ENCODE data around the gene BLVRA.

GRCh38 chr7:39732617-39733828, 109.7 kb downstream of the RALA start:
- PRO-cap, result bidirectional peak, plus-strand start at chr7:39733573, minus-strand start at chr7:39733310
- RAMPAGE, long total RNA, result start-site peak on the plus strand at chr7:39733421-39733457, 20 reads; start-site peak on the plus strand at chr7:39733565-39733624, 48 reads

- PRO-cap, result no peak
- RAMPAGE, long total RNA, result start-site peak on the plus strand at chr7:39977656-39977799, 9 reads
These were observed 27.6 kb downstream of the CDK13 start for GRCh38 chr7:39977313-39978347.

GRCh38 chr7:40815423-40815935, 680.7 kb downstream of the SUGCT start:
- PRO-cap, result no peak
- RAMPAGE, long total RNA, result no peak

DNA sequence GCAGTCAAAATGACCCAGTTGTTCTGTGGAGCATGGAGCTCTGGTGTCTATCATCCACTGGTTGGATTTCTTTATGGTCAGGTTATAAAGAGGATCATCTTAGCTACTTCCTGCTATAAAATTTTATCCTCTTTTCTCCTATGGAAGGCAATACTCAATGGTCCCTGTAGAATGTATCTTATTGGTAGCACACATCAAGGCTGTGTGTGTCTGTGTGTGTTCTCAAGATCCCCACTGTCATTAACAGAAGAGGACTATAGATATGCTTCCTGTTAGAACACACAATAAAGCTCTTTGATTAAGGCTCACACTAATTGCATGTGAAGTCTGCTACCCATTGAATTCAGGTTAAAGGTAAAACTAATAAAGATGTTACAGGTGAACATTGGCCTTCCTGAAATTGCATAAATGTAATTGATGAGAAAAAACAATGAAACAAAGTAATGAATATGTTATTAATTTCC, 747.5 kb downstream of the SUGCT start:
- PRO-cap, result no peak
- RAMPAGE, long total RNA, result no peak

- PRO-cap, result no peak
- RAMPAGE, long total RNA, result no peak
These were observed 763.0 kb downstream of the SUGCT start for GRCh38 chr7:40897781-40898235.

DNA sequence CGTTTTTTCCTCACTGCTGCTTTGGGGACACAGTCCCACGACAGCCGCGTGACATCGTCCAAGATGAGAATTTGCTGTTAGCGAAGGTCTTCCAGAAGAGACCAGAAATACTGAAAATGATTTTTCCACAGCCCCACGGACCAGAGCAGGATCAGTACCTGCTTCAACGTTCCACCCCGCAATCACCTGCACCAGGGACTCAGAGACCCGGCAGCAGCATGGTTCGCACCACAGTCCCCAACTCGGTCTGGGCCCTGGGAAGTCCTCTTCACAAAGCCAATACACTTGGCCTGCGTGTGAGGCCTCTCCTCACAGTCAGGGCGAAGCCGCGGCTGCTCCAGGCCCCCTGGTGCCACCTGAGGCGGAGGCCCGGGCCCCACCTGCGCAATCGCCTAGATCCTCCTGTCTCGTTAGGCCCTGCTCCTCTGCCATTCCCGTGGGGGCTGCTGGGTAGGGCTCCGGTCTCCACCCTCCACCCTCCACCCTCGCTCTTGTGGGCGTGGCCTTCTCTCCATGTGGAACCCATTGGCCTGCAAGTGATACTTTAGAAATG, 553.4 kb downstream of the INHBA start:
- PRO-cap, result no peak
- RAMPAGE, long total RNA, result no peak

GRCh38 chr7:41699239-41700072, 3.4 kb downstream of the INHBA start:
- PRO-cap, result bidirectional peak, plus-strand start at chr7:41699747, minus-strand start at chr7:41699743
- RAMPAGE, long total RNA, result no peak

DNA sequence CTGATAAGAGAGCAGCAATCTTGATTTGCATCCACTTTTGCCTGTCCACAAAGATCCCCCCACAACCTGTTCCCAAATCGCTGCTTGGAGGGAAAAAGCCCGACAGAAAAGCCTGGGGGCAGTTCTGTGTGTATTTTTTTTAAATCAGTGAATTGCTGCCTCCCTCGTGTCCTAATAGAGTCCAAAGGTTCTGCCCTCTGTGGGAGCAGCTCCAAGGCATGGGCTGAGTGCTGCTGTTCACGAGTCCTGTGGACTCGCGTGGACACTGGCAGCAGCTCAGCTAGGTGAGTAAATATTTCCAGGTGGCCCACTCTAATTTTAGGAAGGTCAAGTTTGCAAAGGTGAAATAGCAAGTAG, 6.0 kb upstream of the INHBA start:
- PRO-cap, result no peak
- RAMPAGE, long total RNA, result no peak

- PRO-cap, result no peak
- RAMPAGE, long total RNA, result no peak
These were observed 29.9 kb upstream of the INHBA start for GRCh38 chr7:41732763-41733195.

DNA sequence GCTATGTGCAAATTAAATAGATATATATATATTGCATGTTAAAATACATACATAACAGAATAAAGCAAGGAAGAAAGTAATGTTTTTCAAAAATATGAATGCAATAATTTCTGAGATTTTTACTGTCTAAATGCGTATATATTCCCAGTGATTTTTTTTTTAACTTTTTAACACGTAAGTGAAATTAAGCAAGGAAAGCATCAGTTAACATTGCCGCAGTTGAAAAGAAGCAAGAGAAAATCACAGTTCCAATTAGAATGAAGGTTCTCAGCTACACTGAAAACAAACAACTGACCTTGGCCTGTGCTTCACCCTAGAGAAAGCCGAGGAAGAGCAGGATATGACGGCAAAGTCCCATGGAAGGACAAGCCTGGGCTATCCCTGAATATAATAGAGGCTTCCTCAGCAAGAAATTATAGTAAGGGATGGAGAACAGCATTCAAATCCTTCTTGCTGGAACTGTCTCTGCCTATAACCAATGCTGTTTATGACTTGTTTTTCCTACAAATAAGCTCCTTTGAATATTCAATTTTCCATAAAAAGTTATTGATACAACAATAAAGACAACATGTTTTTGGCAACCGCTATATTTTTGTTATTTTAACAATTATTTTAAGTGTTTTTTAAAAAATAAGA, 82.9 kb upstream of the INHBA start:
- PRO-cap, result no peak
- RAMPAGE, long total RNA, result no peak

DNA sequence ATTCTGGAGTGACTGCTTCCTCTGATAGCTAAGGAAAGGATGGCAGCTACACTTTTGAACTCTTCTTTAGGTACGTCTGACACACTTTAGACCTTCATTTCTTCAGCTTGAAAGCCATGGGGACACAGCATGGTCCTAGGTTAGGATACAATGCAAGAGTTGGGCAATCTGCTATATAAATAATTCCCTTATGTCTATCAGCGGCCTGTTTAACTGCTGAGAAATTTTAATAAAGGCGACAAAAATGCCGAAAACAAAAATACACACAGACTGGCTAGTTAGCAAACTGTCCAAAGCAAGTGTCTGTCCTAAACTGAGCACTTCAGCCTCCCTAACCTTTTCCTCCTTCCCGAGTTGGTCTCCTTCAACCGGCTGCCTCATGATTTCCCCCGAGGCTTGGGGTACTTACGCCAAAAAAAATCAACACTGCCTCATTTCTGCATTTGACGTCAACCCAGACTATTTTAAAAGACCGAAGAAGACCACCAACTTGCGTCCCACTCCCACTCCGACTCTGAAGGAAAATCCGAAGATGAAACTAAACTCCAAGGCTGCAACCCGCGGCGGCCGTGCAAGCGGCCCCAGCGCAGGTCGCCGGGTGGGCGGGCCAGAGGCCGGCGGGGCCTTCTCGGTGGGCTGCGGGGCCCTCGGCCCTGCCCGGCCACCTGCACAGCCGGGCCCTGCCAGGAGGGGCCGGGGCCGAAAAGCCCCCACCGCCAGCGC, 650 bp downstream of the C7orf25 start:
- PRO-cap, result no peak
- RAMPAGE, long total RNA, result no peak

GRCh38 chr7:43588521-43588848, 5.6 kb downstream of the STK17A start:
- PRO-cap, result no peak
- RAMPAGE, long total RNA, result no peak

- PRO-cap, result no peak
- RAMPAGE, long total RNA, result start-site peak on the minus strand at chr7:43626225-43626353, 13 reads
These were observed 43.1 kb downstream of the STK17A start for GRCh38 chr7:43625867-43626629.

DNA sequence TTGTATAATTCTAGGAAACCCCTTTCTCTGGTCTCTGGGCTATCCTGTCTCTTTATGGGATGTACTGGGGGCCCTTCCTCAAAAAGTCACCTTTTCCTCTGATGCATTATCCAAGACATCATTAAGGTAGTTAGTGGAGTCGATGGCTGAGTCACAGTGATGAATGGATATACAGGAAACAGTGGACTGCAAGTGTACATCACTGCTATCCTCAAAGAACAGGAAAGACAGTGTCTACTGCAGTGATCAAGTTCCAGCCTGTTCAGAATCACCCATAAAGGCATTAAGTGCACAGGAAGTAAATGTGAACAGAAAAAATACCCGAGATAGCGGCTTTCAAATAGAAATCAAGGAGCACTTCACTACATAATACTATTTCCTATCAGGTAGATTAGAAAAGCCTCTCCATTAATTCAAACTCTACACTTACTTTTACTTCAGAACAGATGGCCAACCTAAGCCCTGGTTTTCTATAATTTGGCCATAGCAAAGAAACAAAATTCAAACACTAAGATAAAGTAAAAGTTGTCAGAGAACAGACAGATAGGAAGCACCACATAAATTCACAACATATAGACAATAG, 54.6 kb downstream of the STK17A start:
- PRO-cap, result no peak
- RAMPAGE, long total RNA, result no peak

DNA sequence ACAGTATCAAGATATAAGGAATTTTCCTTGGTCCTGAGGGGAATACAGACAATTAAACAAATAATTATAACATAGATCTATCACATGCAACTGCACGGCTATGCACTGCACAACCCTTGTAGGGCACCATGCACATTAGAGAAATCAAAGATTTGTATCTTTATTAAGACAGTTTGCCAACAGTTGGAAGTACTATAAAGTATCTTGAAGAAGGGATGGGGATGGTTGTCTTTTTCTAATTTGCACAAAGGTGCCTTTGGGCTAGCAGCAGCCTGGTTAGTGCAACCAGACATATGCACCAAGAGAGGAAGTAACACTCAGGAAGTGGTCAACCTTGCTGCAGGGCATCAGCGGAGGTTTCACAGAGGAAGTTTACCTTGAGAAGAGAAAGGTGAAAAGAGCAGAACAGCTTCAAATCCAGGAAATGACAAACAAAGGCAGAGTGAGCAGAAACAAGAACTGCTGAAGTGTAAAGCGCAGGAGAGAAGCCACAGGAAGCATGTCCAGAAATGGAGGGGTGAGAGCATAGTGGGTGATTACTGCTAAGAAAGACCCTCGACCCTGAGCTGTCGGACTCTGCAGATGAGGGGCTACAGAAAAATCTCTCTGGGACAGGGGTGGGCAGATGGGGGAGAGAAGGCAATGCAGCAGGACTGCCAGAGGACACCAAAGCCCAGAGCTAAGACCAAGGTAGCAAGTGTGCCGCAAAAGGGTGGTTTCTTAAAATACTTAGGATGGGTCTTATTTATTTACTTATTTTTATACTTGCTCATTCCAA, 66.9 kb downstream of the STK17A start:
- PRO-cap, result no peak
- RAMPAGE, long total RNA, result no peak

DNA sequence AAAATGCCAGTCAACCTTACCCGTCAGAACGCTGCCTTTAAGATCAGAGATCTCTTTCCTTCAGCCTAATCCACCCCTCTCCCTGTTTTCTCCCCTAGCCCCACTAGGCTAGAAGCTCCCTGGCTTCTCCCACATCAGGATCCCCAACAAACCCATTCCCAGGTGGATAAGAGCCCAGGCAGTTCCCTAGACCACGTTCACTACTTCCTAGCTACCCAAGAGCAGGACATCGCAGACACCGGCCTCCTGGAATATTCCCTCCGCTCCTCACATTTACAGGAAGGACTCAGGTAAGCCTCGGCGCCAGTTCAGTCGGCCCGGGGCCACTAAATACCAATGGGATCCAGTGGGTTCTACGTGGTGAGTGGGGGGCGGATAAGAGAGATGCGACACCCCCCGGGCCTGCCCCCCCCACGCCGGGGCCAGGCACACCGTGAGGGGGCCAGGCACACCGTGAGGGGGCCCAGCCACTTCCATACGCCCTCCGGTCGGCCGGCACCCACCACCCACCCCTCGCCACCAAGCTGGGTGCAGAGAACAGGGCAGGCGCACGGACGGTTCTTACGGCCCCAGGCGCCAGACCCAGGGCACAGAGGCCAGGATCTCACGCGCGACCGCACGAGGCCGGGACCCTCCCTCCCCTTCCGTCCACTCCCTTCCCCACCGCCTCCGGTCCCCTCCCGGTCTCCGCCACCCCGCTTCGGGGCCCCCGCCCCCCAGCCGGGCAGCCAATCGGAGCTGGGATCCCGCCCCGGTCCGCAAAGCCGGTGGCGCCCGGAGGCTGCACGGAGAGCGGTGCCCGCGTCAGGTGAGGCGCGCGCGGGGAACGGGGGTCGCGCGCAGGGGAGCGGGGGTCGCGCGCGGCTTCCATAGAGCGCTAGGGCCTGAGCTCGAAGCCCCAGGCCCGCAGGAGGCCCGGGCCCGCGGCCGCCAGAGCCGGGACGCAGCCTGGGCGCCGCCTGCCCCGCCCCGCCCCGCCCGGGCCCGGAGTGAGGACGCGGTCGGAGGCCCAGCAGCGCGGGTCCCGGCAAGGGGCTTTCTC, at the start of gene BLVRA:
Gene BLVRA, plus strand, starts transcription at position 754 of the 1,042 bp plus-strand sequence.
- PRO-cap, result bidirectional peak, plus-strand start at position 761 of the sequence, minus-strand start at position 643 of the sequence
- RAMPAGE, long total RNA, result start-site peak on the plus strand centred at position 781 of the sequence, 16 bp wide, 254 reads

DNA sequence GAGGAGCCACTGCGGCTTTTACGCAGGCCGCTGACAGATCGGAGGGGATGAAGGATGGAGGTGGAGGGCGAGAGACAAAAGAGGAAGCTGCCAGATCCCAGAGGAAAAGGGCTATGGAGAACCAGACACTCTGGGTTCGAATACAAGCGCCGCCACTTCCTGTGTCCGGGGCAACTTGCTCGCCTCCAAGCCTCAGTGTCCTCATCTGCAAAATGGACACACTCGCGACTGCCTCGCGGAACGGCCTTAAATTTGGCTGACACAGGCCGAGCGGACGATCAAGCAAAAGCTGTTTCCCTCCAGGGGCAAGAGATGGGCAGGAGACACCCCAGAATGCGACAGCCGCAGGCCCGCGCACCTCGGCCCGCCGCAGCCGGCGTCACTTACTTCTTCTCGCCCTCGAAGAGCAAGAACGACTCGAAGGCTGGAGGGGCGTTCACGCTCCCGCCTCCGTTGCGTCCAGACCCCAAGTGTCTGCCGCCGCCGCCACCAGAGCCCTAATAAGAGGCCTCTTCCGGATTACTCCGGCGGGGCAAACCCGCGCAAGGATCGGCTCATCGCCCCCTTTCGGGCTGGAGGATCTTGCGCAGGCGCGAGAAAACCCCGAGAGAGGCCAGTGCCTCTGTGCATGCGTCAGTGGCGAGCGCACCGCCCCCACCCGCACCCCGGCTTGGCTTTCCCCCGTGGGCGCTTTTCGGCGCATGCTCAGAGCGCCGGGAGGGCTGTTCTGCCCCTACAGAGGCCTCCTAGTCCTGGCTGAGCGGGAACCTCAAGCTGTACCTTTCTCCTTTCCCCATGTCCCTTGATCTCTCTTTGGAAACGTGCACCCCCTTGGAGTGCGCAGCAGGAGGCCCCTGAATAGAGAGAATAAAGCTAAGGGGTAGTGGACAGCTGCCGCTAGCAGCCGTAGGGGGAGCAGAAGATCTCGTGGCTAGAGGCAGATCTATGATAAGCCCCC, 21.3 kb downstream of the SPDYE1 start:
- PRO-cap, result bidirectional peak, plus-strand start at position 708 of the sequence, minus-strand start at position 476 of the sequence
- RAMPAGE, long total RNA, result start-site peak on the minus strand centred at position 474 of the sequence, 78 bp wide, 344 reads

- PRO-cap, result no peak
- RAMPAGE, long total RNA, result no peak
These were observed 444 bp downstream of the DBNL start for GRCh38 chr7:44044835-44045457.

DNA sequence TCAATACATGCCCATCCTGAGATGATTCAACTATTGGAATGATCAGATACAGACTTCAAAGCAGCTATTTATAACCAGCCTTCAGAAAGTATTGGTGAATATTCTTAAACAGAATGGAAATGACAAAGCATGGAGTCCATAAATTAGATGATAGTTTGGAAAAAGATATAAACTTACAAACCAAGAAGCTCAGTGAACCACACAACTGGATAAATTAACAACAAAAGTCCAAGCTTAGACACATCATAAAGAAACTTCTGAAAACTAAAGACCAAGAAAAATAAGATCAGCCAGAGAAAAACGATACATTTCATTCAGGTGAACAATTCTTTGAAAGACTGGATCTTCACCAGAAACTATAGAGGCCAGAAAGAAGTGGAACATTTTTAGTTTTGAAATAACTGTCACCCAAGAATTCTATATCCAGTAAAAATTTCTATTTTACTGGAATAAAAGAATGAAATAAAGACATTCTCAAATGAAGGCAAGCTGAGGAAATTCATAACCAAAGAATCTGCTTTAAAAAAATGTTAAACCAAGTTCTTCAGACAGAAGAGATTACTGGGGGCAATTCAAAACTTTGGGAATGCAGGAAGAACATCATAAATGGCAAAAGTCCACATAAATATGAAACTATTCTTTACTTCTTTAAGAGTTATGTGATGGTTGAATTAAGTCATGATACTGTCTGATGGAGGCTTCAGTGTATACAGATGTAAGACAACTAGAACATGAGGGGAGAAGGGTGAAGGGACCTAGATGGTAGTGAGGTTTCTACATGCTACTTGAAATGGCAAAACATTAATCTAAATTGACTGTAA, 3.5 kb upstream of the PGAM2 start:
- PRO-cap, result no peak
- RAMPAGE, long total RNA, result no peak

- PRO-cap, result no peak
- RAMPAGE, long total RNA, result no peak
These were observed 10.4 kb upstream of the OGDH start for GRCh38 chr7:44595989-44596379.

Measured in vagina (tissue), 1 donor.